Measurements from ENCODE around the gene TIMM23.

DNA sequence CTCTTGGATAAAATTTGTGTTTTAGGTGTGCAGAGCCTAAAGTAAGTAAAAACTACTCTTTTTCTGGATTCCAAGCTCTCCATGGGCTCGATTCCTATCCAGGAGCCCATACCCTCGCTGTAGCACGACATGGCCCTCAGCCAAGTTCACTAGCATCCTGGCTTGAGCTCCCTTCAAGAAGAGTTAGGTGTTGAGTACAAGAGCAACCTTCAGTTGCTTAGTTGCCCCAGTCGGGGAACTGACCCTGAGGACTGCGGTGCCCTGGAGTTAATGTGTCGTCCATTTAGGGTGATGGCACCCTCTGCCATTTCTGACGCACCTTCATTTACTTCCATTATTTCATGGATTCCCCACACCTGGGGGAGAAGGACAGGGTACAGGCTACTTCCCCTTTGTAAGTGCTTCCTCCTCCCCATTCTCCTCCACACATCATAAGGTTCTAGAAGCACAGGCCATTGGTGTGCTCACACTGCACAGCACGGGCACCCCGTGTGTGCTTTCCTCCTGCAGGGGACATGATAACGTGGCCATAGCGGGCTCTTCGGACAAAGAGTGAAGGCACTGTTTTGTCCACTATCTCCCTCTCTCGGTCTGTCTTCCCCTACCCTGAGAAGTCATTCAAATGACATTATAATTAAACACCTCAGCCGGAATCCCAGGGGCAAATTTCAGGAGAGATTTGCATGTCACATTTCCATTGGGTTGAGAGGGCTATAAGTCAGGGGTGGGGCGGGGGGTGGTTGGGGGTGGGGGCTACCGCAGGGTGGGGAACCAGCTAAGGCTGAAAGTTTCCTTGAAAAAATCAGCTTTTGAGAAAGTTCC, 1.8 kb downstream of the ALOX5 start:
- PRO-cap = bidirectional peak, plus-strand start at position 229 of the sequence, minus-strand start at position 180 of the sequence

DNA sequence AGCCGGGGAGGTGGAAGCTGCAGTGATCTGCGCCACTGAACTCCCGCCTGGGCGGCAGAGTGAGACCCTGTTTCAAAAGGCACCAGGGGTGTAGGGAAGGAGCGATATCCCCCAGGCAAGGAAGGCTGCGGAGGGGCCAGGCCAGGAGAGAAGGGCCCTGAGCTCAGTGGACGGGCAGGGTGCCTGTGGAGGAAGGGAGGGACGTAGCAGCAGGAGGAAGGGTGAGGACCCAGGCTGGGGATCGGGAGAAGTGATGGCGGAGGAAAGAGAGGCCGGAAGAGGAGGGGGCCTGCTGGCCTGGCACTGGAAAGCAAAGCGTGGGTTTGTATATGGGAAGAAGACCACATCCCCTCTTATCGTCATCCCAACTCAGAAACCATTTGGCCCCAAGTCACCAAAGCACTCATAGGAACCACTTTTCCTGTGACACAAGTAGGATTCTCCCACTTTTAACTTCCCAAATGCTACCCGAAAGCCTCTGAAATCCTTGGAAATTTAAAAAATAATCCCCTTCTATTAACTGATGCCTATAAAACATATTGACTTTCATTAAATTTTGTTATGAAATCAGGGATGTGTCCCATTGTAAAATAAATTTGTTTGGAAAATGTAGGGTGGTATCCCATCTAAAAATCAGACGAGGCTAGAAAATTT, 45.8 kb downstream of the ALOX5 start:
- PRO-cap = no peak

GRCh38 chr10:45972190-45973194, at the start of gene TIMM23:
TSS of gene TIMM23 (plus strand) at chr10:45972489.
- PRO-cap = bidirectional peak, plus-strand start at chr10:45972676, minus-strand start at chr10:45972384; unidirectional peak, plus-strand start at chr10:45973003; unidirectional peak, plus-strand start at chr10:45973012

DNA sequence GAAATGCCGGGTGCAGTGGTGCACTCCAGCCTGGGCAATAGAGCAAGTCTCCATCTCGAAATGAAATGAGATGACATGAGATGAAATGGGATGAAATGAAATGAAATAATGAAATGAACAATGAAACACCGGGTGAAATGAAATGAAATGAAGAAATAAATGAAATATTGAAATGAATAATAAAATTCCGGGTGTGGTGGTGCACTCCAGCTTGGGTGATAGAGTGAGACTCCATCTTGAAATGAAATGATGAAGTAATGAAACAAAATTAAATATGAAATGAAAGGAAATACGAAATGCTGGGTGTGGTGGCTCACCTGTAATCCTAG, 21.4 kb downstream of the TIMM23 start:
- PRO-cap = no peak

GRCh38 chr10:46106111-46107368, 60.5 kb upstream of the MSMB start:
- PRO-cap = unidirectional peak, minus-strand start at chr10:46106595

DNA sequence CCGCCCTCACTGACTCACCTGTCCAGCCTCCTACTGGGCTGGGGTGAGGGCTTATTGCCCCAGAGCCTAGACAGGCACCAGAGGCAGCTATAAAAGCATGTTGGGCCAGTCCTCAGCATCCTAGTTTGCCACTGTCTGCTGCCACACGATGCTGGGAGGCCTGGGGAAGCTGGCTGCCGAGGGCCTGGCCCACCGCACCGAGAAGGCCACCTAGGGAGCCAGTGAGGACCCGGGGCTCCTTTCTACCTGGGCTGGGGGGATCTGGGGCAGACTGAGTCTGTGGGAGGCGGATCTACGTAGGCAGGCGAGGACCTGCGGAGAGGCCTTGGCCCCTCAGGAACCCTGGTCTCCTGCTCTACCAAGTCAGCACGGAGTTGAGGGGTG, 6.6 kb upstream of the ANXA8L1 start:
- PRO-cap = no peak

- PRO-cap = no peak
Measured at GRCh38 chr10:46539749-46540063, 16.8 kb downstream of the GPRIN2 start.

DNA sequence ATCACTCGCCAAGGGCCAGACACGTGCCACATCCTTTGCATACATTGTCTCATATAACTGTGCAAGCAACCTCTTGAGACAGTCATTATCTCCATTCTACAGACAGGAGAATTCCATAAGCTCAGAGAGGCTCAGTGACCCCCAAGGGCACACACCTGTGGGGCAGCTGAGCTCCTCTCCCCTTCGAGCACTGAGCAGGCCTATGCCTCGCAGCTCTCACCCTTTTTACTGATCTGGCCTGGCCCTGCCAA, 3.5 kb downstream of the GPRIN2 start:
- PRO-cap = no peak

GRCh38 chr10:46597523-46598217, 18.7 kb downstream of the SYT15 start:
- PRO-cap = no peak

DNA sequence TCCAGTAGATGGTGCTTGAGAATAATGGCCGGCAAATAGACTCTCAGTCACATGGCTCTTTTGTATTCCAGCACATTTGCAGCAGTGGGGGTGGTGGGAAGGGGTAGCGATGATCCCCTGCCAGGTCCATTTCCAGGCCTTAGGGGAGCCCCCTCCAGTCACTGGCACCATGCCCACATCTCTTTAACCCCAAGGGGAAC, 81.8 kb downstream of the PTPN20 start:
- PRO-cap = no peak

GRCh38 chr10:47461137-47461743, 22.7 kb downstream of the ANXA8 start:
- PRO-cap = no peak

- PRO-cap = no peak
Measured at GRCh38 chr10:48130593-48131224, 131.1 kb upstream of the FAM25C start.

DNA sequence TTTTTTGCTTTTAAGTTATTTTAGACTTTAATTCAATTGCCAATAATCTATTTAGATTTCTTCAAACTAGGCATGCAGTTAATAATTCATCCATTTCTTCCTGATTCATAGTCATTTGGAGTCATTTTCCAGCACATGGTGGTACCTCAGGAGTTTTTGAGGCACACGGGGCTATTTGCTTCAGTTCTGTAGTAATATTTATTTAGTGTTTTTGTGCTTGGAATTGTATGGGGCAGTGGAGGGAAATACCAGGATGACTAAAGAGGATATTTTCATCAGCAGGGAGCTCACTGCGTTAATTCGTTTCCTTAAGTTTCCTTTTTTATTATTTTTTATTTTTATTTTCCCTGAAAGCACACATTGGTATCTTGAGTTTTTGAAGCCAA, 57.5 kb downstream of the MAPK8 start:
- PRO-cap = no peak

GRCh38 chr10:48367455-48368120, 61.1 kb downstream of the MAPK8 start:
- PRO-cap = no peak

- PRO-cap = no peak
Measured at GRCh38 chr10:48434858-48435742, 128.6 kb downstream of the MAPK8 start.

GRCh38 chr10:48437044-48438187, 130.9 kb downstream of the MAPK8 start:
- PRO-cap = no peak

DNA sequence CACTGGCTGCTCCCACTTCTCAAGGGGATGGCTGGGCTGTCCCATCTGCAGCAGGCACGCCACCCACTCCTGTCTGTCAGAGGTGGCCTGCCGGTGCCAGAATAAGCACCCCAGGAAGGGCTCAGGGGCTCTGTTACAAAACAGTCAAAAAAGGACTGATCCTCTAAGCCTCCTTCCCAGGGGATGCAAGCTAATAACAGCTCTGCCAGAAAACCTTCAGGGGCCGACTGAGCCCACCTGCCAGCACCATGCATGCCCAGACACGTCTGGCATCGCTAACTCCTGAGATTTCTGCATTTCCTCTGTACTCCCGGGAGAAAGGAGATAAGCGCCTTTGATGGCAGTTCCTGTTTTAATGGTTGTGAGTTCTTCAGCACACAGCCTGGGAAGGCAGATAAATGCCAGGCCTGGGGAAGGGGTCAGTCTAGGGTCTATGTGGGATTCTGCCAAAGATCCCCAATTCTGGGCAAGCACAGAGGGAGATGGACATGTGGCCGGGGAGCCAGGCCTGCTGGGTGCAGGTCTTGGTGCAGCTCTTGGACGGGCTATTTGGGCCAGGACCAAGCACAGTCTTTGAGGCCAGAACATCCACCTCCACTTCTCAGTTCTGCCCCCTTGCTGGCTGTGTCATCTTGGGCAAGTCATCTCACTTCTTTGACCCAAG, 128.4 kb downstream of the ARHGAP22 start:
- PRO-cap = no peak

GRCh38 chr10:48623615-48623829, 18.6 kb upstream of the ARHGAP22 start:
- PRO-cap = no peak

GRCh38 chr10:48803578-48804108, 119.0 kb downstream of the WDFY4 start:
- PRO-cap = no peak

DNA sequence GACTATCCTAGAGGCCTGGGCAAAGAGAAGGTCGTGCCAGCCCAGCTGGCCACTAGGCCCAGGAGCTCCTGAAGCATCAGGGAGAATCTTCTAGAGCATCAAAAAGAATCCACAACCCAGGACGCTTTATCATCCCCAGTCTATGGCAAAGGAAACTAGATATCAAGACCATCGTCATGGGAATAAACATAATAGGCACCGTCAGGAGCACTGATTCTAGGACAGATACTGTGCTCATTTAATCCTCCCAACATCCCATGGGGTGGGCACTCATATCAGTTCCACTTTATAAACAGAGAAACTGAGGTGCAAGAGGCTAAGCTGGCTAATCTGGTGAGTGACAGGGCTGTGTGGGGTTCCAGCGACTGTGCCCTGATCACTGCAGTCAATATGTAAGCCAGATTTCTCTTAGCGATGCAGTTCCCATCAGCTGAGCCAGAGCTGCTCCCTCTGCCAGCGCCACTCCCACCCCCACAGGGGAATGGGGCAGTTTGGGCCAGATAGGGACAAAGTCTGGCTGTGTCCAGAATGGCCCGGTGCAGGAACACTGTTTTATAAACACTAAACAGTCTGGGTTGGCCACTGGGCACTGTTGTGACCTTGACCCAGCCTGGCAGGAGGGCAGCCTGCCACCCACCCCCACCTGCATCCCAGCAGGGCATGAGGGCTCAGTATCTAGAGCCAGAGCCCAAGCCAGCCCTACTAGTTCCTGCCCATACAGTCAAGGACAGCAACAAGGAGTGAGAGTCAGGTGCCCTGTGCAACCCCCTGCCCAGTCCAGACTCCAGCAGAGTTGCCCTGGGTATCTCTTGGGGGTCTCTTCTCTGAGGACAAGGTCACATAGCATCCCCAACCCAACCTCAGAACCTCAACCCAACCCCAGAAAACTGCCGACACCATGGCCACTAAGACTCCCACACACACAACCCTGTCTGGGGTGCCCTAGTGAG, 1.4 kb downstream of the OGDHL start:
- PRO-cap = no peak